Vein endothelial cell (primary cell): ENCODE measurements around a stretch of chr5.

DNA sequence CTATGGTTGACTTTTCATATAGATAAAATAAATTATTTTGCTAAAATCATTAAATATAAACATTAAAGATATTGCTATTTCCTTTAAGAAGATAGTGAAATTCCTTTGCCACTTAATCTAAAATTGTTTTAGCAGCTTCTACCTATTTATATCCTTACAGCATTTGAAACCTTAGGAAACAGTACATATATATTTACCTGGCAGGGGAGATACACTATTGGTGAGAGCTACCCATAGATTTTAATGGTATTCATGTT lies 231.7 kb upstream of the EDIL3 start:
- CAGE, long polyA plus RNA, result no peak

- CAGE, long polyA plus RNA, result no peak
Measured at GRCh38 chr5:85975156-85975562, 642.6 kb upstream of the COX7C start.

GRCh38 chr5:86679567-86680085 lies 61.9 kb downstream of the COX7C start:
- CAGE, long polyA plus RNA, result no peak

- CAGE, long polyA plus RNA, result no peak
Measured at GRCh38 chr5:87121205-87121954, 146.3 kb upstream of the RASA1 start.

- CAGE, long polyA plus RNA, result no peak
Measured at GRCh38 chr5:87305170-87306124, 37.8 kb downstream of the RASA1 start.

DNA sequence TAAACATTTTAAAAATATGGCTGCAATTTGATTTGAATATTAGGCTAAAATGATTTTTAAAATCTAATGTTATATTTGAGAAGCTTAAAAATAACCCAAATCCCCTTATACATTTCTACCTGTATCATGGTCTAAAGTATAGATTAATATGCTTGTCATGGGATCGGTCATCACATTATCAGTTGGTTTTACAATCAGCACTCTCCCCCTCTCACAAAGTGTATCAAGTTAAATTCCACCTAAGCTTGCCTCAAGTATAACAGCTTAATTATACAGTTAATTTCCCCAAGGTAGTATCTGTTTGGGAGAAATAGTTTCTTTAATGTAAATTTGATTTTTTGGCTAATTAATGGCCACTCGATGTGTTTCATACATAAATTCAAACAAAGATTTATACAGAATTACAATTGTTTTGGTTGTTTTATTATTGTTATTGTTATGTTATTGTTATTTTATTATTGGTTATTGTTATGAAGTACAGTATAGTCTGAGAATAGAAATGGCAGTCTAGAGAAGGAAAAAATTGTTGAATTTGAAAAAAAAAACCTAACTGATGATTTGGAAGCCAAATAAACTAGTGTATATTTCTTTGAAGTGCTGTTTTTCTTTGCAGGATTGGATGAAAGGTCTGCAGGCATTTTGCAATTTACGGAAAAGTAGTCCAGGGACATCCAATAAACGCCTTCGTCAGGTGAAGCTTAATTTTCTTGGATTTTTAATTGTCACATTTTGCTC lies 41.1 kb downstream of the CCNH start:
- CAGE, long polyA plus RNA, result no peak

GRCh38 chr5:87389387-87390558 lies 23.0 kb downstream of the CCNH start:
- CAGE, long polyA plus RNA, result no peak

GRCh38 chr5:88141679-88142007 lies 127.0 kb downstream of the TMEM161B start:
- CAGE, long polyA plus RNA, result no peak

GRCh38 chr5:88143132-88143674 lies 125.4 kb downstream of the TMEM161B start:
- CAGE, long polyA plus RNA, result no peak

GRCh38 chr5:88204330-88204878 lies 64.2 kb downstream of the TMEM161B start:
- CAGE, long polyA plus RNA, result no peak

DNA sequence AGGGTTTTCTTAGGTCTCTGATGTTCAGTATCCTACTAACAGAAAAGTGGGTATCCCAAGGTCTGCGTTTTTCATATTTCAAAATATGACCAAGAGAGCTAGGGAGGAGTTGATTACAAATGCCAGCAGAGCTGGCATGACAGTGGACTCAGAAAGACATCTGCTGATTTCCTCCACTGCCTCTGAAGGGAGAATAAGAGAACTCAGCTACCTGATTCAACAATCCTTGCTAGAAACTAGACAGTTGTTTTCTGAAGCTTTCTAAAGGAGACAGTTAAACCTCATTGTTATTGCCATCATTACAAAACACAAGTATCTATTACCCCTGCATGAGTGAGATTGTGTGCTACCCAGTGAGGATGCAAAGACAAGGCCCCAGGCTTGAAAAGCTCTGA lies 150.4 kb downstream of the MEF2C start:
- CAGE, long polyA plus RNA, result no peak

- CAGE, long polyA plus RNA, result no peak
Measured at GRCh38 chr5:88879588-88880297, 3.2 kb downstream of the MEF2C start.

GRCh38 chr5:88904514-88904967 lies 21.6 kb upstream of the MEF2C start:
- CAGE, long polyA plus RNA, result no peak

DNA sequence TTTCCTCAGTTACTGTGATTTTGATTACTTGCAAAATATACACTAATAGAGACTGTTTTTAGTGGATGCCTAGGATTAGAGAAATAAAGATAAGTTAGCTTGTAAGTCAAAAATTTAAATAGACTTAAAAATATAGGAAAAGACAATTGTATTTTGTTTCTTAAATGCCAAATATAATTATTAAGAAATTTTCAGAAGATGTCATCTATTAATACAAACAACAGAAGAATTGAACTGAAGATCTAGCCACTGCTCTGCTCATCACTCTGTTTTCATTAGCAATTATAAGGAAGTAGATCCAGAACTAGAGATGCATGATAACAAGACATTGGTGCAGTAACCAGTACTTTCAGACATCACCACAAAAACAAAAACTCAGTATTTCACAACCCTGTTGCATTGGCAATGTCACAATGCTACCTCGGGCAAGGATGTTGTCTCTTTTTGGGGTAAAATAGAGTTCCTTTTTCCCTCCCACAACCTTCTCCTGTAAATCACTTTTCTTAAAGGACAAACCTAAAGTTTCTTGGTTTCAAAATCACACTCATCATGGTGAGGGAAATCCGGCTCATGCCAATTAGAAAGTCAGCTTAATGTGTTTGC lies 419.9 kb upstream of the MEF2C start:
- CAGE, long polyA plus RNA, result no peak

- CAGE, long polyA plus RNA, result no peak
Measured at GRCh38 chr5:90021972-90022433, 387.6 kb downstream of the CETN3 start.

DNA sequence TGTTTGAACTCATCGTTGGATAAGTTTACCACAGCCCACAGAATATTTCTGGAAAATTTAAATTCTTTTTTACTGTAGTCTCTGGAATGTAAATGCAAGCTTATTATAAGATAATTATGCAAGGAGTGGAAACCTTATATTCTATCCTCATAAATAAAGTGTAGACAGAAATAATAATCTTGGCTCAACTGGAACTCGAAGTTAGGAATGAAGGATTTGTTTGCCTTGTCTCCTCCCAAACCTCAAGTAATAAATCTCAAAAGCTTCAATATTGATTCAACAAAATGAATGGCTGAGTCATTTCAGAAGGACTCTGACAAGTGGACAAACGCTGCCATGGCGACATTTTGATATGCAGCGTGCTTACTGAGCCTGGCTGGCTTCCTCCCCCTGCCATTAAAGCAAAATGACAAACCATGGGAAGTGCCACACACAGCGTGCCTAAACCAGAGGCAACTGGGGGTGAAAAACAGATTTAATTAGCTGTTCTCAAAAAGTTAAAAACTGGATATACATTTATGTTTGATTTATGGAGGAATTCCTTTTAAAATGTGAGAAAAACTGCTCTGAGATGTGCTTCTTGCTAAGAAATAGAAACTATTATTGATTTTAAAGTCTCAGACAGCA lies 10.5 kb upstream of the ADGRV1 start:
- CAGE, long polyA plus RNA, result no peak

- CAGE, long polyA plus RNA, result no peak
Measured at GRCh38 chr5:90934046-90934493, 375.5 kb downstream of the ADGRV1 start.

GRCh38 chr5:91301313-91301996 lies 81.7 kb downstream of the ARRDC3 start:
- CAGE, long polyA plus RNA, result no peak

- CAGE, long polyA plus RNA, result no peak
Measured at GRCh38 chr5:91332330-91332747, 50.8 kb downstream of the ARRDC3 start.

DNA sequence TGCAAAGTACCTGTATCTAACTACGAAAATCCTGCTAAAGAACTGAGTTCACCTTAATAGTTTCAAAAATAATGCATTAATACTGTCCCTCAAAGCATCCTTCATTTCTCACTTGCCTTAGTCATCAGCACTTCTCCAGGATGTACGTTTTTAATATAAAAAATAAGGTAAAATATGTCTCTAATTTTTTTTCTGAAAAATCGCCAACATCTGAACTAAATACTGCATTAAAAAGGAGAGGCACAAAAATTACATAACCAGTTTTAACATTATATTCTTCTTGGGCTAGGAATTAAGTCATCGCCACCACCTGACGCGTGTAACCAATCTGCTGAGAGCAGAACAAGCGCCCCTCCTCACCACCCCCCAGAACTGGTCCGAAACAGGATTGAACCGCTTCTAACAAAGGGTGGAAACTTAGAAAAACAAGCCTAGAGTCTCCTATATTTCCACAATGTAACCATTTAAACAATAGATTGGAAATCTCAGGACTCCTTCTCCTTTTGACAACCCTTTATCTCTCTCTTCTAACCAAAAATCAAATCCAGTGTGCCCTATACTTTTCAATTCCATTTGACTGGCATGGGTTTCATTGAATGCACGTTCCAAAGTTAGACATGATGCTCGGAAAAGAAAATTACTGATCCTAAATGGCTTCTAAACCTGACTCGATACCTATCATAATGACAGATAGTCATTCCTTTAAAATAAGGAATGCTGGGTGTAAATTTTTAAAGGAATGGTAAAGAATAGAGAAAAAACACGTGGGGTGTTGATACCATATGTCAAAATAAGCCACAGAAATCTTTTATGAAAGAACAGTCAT lies 1.4 kb downstream of the ARRDC3 start:
- CAGE, long polyA plus RNA, result no peak